ENCODE measurements around a stretch of chr20.

GRCh38 chr20:46307546-46307963 is 743 bp downstream of the CDH22 start:
- PRO-cap, result no peak

DNA sequence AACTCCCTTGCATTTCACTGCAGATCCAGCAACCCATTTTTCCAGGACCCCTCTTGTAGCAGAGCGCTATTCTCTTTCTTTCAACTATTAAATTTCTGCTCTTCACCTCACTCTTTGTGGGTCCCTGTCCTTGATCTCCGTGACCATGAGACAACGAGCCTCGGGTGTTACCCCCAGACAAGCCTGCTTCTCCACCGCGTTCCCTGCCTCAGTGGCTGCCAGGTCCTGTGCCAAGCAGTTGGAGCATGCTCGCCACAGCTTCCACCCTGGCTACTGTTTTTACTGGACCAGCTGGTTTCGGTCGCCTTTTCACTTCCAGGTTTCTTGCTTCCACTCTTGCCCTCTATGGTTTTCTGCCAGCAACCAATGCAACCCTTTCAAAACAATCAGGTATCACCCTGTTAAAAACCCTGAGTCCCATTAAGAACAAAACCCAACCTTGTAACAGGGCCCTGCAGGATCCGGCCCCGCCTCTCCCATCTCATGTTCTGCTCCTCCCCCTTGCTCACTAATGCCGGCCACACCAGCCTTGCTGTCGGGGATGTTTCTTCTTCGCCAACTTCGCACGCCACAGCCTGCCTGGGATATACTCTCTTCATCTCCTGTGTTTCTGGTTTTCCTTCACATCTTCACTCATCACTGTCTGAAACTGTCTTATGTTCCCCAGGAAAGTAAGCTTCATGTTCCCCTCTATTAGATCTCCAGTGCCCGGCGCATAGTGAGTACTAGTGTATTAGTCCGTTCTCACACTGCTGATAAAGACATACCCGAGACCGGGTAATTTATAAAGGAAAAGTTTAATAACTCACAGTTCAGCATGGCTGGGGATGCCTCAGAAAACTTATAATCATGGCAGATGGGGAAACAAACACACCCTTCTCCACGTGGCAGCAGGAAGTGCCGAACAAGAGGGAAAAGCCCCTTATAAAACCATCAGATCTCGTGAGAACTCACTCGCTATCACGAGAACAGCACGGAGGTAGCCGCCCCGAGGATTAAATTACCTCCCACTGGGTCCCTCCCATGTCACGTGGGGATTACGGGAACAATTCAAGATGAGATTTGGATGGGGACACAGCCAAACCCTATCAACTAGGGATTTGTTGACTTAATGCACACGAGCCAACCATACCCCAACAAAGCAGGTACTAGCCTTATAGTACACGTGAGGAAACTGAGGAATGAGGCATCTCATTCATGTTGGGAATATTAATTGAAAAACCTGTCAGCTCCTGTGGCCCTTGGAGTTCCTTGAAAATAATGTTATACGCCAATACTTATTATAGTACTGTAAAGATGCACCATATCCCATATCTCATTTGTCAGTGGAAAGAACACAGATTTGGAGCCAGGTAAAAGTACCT is 5.2 kb downstream of the TP53RK start:
- PRO-cap, result unidirectional peak, minus-strand start at position 899 of the sequence

- PRO-cap, result no peak
Observed at GRCh38 chr20:46931523-46932252, 37.0 kb downstream of the EYA2 start.

GRCh38 chr20:46945068-46946106 is 50.7 kb downstream of the EYA2 start:
- PRO-cap, result no peak

GRCh38 chr20:47249244-47250047 is 107.1 kb downstream of the ZMYND8 start:
- PRO-cap, result no peak

DNA sequence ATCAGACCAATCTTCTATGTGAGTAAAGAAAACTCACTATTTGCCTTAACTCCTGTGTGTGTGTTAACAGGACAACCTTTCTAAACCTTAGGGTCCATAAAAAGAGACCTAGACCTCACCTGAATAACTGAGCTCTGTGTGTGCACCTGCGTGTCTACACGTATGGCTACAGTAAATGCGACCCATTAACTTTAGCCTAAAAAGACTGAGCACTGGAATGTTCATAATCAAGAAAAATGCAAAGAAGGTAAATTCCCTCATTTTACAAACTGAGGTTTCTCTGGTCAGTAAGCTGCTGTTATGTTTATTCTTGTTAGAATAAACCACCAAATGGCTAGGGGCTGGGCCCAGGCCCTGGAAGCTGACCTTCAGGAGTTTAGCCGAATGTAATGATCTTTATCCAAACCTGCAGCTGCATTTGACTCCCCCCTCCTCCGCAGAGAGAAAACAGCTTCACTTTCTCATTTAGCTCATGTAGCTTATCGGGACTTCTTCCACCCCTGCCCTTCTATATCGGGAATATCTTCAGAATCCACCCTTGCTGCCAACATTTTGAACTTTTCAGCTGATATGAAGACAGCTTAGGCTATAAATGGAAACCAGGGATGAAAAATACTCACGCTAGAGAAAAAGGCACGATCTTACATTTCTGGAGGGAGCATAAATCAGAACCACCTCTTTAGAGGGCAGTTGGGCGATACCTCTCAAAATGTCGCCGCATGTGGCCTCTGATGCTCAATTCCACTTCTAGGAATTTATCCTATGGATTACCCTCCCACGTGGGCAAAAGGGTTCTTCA is 102.7 kb downstream of the ZMYND8 start:
- PRO-cap, result no peak

- PRO-cap, result no peak
Observed at GRCh38 chr20:47286980-47287640, 69.4 kb downstream of the ZMYND8 start.

DNA sequence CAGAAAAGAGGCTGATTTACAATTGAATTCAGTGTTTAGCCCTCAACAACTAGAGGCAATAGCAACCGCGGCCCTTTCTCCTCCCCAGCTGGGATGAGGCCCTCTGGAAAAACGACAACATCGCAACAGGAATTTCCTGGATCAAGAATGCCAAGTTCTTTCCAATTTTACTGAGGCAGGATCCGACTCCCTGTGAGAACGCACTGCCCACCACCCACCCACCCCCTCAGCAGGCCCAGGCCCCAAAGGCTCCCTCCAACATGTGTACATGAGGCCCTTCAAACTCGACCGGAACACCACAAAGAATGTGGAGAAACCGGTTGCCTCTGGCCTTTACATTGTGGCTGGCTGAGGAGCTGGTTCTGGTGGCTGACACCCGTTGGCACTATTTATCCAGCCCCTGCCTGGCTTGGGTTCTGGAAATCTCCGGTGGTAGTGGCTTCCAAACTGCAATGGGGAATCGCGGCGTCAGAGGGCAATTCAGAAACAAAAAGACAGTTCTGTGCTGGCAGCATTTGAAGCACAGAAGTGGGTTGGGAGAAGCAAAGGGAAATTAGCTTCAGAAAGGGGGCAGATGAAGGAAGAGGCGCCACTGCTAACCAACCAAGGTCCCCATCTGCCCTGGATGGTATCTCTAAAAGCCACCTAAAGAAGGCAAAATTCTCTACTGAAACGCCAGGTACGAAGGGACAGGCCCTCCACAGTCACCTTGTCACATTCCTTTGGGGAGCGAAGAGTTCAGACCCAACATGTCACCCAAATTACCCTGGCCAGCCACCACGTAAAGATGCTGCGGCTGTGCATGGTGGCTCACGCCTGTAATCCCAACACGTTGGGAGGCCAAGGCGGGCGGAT is 36.6 kb downstream of the ZMYND8 start:
- PRO-cap, result bidirectional peak, plus-strand start at position 164 of the sequence, minus-strand start at position 95 of the sequence

GRCh38 chr20:47335871-47336888 is 20.3 kb downstream of the ZMYND8 start:
- PRO-cap, result bidirectional peak, plus-strand start at chr20:47336647, minus-strand start at chr20:47336555

DNA sequence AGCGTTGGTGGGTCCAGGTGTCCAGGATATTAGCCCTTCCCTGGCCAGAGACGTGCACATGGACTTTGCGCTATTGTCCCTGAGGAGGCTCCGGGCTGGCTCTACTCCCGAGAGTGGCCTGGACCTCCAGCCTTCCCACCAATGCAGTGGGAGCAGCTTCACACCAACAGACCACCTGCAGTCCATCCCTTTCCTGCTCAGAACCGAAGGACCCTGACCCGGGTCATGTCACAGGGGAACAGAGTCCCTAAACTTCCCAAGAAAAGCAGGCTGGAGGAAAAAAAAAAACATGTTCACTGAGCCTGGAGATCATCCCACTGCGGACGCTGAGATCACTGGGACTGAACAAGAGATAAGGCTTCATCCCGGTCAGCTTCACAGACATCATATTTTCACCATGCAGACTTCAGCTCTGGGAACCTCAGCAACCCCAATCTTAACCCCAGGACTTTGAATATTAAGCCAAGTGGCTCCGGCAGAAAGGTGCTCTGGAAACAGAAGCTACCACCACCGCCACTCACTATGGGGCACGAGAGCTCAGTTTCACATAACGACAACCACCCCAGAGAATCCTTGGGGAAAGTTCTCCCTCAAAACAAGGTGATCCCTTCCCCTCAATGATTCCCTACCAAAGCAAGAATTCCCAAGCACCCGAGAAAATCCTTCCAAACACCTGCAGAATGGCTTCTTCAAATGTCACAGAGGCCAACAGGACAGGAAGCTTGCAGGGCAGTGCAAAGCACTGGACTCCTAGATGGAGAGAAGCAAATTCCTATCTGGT is 18.2 kb downstream of the ZMYND8 start:
- PRO-cap, result no peak

GRCh38 chr20:47352056-47353156 is 4.1 kb downstream of the ZMYND8 start:
- PRO-cap, result no peak

DNA sequence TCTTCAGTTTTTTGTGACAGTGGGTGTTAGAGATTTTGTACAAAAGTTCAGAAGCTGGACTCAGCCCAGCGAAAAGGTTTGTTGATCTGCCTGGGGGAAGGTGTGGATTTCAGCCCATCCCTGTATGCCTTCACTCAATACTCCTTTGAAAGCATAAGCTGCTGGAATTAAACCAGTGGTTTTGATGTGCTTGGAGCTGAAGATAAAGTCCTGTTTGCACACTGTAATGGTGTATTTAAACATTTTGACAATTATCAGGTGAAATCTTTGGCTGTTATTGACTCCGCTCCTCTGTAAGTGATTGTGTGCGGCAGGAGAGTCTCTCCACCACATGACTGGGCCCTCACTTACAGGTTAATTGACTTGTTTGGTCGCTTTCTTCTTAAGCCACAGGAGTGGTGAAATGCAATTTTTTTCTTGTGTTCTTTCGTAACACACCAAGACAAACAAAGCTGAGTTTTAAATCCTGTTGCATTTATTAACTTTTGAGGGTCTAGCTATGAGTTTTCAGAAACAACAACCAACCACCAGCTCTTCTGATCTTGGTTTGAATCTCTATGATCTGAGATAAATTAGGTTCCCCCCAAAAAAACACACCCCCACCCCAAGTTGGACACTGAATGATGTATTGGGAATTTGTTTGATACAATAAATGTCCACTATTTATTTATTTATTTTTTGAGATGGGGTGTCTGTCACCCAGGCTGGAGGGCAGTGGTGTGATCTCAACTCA is 46.4 kb upstream of the NCOA3 start:
- PRO-cap, result no peak

GRCh38 chr20:47492866-47493495 is 8.7 kb upstream of the NCOA3 start:
- PRO-cap, result no peak

DNA sequence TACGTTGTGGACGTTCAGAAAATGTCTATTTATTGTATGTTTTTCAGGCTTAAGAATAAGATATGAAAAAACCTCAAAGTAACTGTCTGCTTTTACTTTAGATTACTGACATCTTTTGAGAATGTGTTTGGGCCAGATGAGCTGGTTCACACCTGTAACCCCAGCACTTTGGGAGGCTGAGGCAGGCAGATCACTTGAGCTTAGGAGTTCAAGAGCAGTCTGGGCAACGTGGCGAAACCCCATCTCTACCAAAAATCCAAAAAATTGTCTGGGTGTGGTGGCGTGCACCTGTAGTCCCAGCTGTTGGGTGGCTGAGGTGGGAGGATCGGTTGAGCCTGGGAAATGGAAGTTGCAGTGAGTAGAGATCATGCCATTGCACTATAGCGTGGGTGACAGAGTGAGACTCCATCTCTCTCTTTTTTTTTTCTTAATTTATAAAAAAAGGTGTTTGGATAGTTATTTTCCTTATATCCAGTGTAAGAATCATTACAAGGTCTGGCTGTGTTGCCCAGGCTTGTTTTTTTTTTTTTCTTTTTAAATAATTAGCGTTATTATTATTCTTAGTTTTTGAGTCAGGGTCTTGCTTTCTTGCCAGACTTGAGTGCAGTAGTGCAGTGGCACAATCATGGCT is 32.9 kb downstream of the NCOA3 start:
- PRO-cap, result no peak

DNA sequence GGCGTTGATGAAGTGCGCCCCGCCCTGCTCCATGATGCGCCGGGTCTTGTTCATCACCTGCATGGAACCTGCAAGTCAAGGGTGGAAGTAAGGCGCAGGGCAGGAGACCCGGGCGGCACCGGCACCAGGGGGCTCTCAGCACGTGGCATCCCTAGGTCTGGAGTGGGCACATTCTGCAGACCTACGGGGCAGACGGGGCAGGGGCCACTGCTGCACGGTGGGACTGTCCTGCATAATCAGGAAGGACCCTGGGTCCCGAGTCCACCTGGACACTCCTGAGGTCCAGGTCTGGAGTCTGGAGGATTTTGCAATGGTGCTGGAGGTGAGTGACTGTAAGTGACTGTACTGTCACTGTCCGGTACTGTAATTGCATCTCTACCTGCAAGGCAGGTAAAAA is 48.4 kb downstream of the SULF2 start:
- PRO-cap, result no peak

DNA sequence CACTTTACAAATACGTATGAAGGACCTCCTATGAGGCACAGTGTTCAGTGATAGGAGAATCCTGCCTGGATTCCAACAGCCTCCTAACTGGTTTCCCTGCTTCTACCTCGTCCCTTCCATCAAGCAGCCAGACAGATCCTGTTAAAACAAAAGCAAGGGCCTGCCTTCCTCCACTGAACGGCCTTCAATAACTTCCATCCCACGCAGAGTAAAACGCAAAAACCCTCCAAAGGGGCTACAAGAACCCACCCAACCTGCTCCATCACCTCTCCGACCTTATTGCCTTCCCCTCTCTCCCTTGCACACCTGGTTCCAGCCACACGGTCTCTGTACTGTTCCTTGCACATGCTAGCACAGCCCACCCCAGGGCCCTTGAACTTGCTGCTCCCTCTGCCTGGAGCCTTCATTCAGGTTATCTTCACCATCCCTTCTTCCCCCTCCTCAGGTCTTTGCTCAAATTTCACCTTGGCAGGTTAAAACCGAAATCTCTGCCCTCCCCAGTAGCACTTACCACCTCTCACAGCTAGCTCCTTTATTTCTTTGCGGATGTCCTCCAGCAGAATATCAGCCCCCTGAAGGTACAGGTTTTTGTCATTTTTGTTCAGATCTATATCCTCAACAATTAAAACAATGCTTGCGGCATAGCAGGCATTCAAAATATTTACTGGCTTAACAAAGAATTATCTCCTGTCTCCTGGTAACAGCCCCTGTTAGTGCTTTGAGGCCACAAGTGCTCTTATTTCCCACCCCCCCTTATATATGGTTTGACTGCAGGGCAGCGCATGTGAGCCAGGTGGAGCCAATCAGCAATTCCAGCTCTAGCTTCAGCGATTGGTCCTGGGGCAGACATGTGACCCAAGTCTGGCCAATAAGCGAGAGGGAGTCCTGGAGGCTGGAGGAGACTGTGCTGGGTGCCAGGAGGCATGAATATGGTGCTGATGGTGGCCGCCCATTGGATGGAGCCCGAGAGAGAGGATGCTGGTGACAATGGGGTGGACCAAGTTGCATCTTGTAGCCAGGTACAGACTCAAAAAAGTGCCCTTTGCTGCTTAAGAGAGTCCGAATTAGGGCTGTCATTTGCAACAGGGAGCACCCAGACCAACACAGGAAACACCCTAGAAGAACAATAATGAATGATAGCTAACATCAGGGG is 21.2 kb downstream of the SULF2 start:
- PRO-cap, result no peak

GRCh38 chr20:47989648-47990441 is 204.6 kb upstream of the SULF2 start:
- PRO-cap, result no peak

DNA sequence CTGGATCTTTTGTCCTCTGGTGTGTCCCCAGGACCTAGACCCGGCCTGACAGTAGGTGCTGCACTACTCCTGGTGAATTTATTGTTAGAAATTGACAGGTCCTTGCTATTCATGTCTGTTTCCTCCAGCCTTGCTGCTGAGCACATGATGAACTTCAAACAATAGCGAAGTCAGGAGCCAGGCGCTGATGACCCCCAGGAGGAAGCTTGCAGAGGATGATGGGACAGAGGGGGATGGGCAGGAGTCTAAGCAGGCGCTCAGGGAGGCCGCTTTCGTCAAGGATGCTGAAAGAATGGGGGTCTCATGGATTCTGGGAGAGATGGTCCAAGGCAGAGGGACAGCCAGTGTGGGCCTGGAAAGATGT is 234.8 kb upstream of the SULF2 start:
- PRO-cap, result no peak

DNA sequence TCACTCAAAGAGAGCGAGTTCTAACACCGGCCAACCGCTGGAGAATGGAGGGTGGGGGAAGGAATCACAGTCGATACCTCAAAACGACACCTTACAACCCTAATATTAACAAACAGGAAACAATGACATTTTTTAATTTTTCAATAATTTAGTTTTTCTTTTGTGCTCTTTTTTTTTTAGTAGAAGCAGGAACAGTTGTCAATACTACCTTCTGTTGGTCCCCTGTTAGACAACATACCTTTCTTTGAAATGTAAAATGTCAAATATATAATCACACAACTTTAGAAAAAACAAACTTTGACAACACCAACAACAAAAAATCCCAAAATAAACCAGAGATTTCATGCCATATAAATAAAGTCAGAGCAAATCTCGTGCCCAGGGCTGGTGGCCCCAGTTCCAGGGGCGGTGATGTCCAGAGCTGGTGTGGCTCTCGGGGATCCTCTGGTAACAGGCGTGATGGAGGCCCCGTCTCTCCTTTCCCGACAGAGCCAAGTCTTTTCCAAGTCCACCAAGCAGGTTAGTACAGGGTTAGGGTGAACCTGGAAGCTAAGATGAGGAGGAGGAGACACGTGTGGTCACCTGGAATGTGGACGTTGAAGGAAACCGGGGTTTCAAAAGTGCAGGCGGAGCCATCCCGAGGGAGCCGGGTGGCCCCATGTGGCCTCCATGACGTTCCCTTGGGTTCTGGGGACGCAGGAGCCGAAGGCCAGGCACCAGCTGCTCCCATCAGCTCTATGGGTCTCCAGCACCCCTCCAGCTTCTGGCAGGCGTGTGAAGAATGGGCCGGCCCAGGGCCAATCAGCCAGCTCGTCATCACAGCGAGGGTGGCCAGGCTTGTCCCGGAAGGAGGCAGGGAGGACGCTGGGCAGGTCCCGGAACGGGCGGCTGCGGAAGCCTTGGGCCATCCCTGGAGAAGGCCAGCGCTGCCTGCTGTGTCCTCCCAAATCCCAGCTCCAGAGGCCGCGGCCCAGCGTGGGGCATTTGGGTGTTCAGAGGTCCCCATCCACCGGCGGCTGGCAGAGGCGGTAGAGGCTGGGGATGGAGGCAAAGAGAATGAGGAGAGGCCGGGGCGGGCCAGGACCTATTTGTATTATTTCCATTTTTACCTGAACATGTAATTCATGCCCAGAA is 202.5 kb downstream of the PREX1 start:
- PRO-cap, result no peak

GRCh38 chr20:48650666-48651110 is 177.1 kb downstream of the PREX1 start:
- PRO-cap, result no peak

All from tibial artery (tissue), 1 donor.